ENCODE data around the genes PLPP6, JAK2, INSL4, RIC1 and MLANA.

GRCh38 chr9:2875904-2876235 lies 32.0 kb upstream of the PUM3 start:
- PRO-cap, 6 experiments, result no peak in any of the 6 experiments
- RAMPAGE, long total RNA, 2 experiments, result no peak in any of the 2 experiments
- RRBS, result no CpG with 5 or more reads among the region's 8 CpGs

DNA sequence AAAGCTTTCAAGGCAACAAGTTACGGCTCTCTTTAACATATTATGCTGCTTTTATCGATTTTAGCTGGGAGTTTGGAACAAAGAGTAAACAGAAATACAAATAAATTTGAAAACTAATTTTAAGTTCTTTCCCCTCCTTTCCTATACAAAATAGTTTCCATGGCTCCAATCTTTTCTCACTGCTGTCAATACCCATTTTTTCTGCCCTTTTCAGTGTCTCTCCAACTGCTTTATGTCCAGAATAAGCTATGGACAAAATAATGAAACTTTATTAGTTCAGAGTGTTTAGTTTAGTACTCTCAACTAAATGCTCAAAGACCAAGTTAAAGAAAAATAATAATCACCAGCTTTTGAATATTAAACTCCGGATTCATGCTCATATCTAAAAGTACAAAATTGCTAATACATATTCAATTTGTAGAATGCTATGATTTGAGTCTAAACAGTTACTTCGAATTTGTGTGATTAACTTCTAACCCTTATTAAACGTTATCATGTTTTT lies 39.4 kb downstream of the RFX3 start:
- PRO-cap, 6 experiments, result no peak in any of the 6 experiments
- RAMPAGE, long total RNA, 2 experiments, result no peak in any of the 2 experiments
- RRBS, result no CpG with 5 or more reads among the region's 5 CpGs

DNA sequence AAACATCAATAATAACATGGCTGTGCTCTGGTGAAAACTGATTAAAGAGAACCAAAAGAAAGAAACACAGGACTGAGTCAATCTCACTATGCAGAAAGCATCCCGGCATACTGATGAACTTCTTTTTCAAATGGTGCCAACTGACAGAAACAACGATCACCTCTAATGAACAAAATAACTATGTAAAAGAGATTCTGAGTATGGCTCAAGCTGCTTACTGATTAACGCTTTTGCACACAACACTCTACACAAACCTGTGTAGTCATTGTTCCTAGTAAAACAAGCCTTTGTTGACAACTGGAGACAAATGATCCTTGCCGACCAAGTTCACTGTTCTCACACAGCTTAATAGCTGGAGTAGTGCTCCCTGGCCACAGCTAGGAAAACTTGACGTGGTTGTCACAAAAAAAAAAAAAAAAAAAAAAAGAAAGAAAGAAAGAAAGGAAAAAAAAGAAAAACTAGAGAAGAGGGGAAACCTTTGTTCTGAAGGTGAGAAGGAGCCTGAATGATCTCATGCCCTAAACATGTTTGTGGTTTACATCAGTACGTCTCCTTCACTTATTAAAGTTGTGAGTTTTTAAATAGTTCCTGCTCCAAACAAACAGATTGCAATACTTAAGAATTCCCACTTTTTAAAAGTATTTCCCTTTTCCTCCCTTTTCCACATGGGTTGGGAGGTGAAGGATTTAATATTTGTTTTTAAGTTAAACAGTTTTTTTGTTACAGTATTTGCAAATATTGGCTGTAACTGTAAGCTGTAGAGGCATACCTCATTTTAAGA lies 63.9 kb downstream of the GLIS3 start:
- PRO-cap, 6 experiments, result no peak in any of the 6 experiments
- RAMPAGE, long total RNA, 2 experiments, result no peak in any of the 2 experiments
- RRBS, result no CpG with 5 or more reads among the region's 6 CpGs

GRCh38 chr9:4492738-4493214 lies 2.5 kb downstream of the SLC1A1 start:
- PRO-cap, 6 experiments, result no peak in any of the 6 experiments
- RAMPAGE, long total RNA, 2 experiments, result no peak in any of the 2 experiments
- RRBS, result no CpG with 5 or more reads among the region's 5 CpGs

GRCh38 chr9:4583919-4584436 lies 78.1 kb upstream of the PLPP6 start:
- PRO-cap, 6 experiments, result no peak in any of the 6 experiments
- RAMPAGE, long total RNA, 2 experiments, result no peak in any of the 2 experiments

- PRO-cap, 6 experiments, result no peak in any of the 6 experiments
- RAMPAGE, long total RNA, 2 experiments, result no peak in any of the 2 experiments
- RRBS, result no CpG with 5 or more reads among the region's 7 CpGs
Measured at GRCh38 chr9:4584490-4585588, 77.3 kb upstream of the PLPP6 start.

- PRO-cap, 6 experiments, result no peak in any of the 6 experiments
- RAMPAGE, long total RNA, 2 experiments, result no peak in any of the 2 experiments
- RRBS, result no CpG with 5 or more reads among the region's 16 CpGs
Measured at GRCh38 chr9:4606068-4606445, 56.0 kb upstream of the PLPP6 start.

DNA sequence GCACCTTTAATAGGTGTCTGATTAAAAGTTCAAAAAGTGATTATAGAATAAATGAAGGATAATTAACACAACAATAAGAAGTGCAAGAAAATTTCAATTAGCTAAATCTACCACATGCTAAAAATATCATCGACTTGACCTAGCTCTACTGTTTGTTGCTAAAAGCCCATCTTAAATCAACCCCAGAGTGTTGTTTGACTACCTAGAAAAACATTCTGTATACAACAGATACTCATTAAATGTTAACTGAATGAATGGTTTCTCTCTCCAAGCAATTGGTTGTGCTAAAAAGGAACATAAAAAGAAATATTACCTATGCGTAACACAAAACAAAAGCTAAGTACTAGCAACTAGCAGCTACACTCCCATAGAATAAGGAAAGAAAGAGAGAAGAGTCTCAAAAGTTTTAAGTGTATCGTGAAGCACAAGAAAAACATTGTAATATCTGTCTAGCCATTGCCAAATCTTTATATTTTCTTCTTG lies 5.5 kb upstream of the PLPP6 start:
- PRO-cap, 6 experiments, result no peak in any of the 6 experiments
- RAMPAGE, long total RNA, 2 experiments, result no peak in any of the 2 experiments
- RRBS, result no CpG with 5 or more reads among the region's 3 CpGs

GRCh38 chr9:4662074-4663103 lies at the start of gene PLPP6:
TSS of gene PLPP6 (plus strand) at chr9:4662294.
- PRO-cap, 6 experiments, result peak in 6 of 6 experiments; most common plus-strand start chr9:4662317 (in 3); most common minus-strand start chr9:4662285 (in 3)
- RAMPAGE, long total RNA, 2 experiments, result no peak in any of the 2 experiments
- RRBS, result 6% methylated on average over 28 of the region's 74 CpGs

DNA sequence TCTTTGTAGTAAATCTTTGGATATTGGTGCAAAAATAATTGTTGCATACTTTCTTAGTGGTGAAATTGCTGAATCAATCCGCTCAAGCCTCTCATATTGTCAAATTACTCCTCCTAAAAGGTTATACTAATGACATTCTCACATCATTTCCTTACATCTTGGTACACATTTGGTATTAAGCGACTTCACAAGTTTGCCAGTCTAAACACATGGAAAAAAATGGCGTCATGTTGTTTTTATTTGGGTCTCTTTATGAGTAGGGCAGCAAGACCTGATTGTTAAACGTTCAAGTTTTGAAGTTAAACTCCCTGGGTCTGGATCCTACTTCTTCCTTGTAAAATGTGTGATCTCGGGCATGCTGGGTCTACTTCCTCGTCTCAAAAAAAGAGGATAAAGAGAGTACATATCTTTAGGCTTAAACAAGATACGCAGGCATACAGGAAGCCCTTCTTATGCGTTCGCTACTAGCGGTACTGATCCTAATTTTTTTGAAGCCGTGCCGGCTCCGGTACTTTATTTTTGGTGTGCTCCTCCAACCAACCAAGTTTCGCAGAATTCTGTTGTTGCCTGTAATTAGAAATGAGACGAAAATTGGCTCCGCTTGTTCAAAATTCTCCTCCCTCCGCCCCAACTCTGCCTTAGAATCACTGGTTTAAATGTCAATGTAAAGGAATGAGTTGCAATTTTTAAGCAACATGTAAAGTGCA lies 617 bp upstream of the CDC37L1 start:
- PRO-cap, 6 experiments, result no peak in any of the 6 experiments
- RAMPAGE, long total RNA, 2 experiments, result no peak in any of the 2 experiments
- RRBS, result no CpG with 5 or more reads among the region's 17 CpGs

DNA sequence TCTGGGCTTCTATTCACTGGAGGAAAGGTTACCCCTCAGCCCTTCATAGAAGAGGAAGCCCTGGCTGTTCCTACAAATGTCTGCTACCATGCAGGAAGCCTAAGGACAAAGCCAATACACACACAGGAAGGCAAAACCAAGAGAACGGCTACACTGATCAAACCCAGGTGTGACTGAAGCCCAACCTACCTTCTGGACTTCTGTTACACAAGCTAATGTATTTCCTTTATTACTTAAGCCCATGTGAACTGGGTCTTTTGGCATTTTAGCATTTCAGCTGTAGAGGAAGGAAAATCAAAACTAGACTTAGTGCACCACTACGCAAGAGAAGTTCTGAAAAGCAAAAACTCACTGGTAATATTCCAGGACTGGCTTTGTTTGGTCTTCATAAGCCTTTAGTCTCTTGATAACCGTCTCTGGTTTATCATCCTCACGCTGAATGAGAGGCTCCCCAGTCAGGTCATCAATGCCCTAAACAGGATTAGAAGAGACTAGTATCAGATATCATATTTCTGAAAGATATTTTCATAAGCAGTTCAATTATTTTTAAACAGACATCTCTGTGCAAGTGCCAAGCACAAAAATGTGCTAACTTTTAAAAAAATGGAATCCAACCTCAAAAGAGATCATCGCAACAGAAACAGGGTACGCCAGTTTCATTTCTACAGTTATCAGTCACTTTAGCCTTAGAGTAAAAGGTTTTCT lies 22.8 kb downstream of the AK3 start:
- PRO-cap, 6 experiments, result no peak in any of the 6 experiments
- RAMPAGE, long total RNA, 2 experiments, result no peak in any of the 2 experiments
- RRBS, result no CpG with 5 or more reads among the region's 6 CpGs

DNA sequence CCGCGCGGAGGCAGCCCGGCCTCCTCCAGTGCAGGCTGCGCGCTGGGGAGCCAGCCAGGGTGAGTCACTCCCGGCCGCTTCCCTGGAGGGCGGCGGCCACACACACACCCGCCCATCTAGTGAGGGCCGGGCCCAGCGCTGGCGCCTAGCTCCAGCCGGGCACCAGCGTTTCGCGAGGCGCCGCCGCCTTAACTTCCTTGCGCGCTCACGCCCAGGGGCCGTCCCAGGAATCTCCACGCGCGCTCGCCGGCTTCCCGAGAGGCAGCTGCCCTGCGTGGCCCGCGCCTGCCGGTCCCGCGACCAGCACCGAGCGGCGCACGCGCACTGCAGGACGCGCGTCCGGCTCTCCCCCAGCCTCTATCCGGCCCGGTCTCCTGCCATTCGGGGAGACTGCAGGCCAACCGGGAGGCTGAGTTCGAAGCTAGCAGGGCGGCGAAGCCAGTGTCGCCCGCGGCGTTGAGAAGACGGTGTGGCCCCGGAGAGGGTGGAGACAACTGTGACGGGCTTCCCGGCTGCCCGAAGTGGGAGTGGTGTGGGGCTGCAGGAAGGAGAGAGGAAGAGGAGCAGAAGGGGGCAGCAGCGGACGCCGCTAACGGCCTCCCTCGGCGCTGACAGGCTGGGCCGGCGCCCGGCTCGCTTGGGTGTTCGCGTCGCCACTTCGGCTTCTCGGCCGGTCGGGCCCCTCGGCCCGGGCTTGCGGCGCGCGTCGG lies at the start of gene JAK2:
Gene JAK2, plus strand, starts transcription at position 566 of the 710 bp plus-strand sequence.
- PRO-cap, 6 experiments, result peak in 6 of 6 experiments; most common plus-strand start position 380 of the sequence (in 4); most common minus-strand start position 498 of the sequence (in 5)
- RAMPAGE, long total RNA, 2 experiments, result start-site peak on the plus strand in 2 of 2 experiments, centred at positions 310 to 335 of the sequence, 18 to 20 reads per replicate
- RRBS, result 1% methylated on average over 62 of the region's 86 CpGs

DNA sequence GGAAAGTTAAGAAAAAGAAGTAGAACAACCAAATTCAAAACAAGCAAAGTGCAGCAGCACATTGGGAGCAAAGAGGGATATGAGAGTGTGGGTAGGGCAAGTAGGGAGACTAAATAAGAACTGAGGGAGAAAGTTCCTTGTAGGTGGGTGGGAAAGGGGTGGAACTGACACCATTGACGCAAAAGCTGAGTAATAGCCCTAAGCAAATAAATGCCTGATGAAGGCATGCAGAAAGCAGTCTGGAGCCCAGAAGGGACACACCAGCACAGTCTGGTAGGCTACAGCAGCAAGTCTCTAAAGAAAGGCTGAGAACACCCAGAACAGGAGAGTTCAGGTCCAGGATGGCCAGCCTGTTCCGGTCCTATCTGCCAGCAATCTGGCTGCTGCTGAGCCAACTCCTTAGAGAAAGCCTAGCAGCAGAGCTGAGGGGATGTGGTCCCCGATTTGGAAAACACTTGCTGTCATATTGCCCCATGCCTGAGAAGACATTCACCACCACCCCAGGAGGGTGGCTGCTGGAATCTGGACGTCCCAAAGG lies at the start of gene INSL4:
Gene INSL4, plus strand, starts transcription at position 237 of the 538 bp plus-strand sequence.
- PRO-cap, 6 experiments, result no peak in any of the 6 experiments
- RAMPAGE, long total RNA, 2 experiments, result no peak in any of the 2 experiments
- RRBS, result no CpG with 5 or more reads among the region's 4 CpGs

DNA sequence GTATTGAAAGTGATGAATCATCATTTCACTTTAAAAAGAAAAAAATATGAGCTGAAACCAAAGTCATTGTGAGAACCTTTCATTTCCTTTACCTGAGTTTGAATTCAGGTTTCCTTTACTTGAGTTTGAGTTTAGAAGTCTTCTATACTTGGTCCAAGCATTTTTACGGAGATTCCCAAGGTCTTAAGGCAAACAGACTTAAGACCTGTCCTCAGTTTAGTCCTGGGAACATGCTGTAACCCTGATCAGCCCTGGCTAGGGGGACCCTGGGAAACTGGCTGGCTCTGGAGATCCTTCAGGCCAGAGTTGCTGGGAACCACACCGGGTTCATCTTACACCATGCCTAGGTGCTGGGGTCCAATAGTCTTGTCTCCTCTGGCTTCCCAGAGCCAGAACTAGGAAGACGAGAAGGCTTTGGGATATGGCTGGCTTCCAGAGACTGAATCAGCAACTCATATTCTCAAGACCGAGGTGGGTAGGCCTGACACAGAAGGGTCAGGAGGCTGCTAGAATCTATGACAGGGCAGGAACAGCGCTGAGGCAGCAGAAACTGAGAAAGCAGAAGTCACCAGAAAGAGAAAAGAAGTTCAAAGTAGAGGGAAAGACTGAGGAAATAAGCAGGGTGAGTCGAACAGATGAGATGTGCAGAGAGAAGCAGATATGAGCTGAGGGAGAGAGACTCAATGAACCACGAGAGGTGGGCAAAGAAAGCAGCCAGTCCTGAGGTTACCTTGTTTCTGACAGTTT lies 16.3 kb upstream of the PDCD1LG2 start:
- PRO-cap, 6 experiments, result no peak in any of the 6 experiments
- RAMPAGE, long total RNA, 2 experiments, result no peak in any of the 2 experiments
- RRBS, result no CpG with 5 or more reads among the region's 7 CpGs

DNA sequence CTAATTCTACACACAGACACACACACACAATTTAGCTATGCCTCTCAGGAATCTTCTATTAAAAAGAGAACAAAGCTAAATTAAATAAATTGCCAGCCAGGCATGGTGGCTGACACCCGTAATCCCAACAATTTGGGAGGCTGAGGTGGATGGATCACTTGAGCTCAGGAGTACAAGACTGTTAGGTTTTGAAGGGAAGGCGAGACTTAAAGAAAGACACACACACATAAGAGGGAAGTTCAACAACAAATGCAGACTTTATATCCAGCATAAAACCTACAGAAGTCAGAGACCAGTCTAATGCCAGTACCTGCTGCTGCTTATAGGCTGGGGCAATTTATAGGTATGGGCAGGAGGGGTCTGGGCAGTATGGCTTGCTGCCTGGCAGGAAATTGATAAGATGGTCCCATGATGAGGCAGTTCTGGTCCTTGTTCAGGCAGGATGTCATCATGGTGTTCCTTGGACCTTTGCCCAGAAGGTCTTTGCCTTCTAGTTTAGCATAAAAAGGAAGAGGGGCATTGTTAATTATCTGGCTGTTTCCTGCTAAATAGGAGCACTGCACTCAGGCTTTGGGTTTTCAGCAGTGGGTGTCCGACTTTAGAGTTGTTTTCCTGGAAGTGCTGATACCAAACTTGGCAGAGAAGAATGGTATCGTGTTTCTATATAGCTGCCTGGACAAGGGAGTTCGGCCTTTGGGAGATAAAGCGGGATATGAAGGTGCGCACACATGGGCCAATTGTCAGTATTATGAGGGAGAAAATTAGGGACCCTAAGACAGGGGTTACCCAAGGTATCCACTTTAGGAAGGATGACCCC lies 10.4 kb upstream of the PDCD1LG2 start:
- PRO-cap, 6 experiments, result peak in 3 of 6 experiments; most common plus-strand start position 573 of the sequence (in 2); most common minus-strand start position 312 of the sequence (in 1)
- RAMPAGE, long total RNA, 2 experiments, result no peak in any of the 2 experiments
- RRBS, result no CpG with 5 or more reads among the region's 7 CpGs

DNA sequence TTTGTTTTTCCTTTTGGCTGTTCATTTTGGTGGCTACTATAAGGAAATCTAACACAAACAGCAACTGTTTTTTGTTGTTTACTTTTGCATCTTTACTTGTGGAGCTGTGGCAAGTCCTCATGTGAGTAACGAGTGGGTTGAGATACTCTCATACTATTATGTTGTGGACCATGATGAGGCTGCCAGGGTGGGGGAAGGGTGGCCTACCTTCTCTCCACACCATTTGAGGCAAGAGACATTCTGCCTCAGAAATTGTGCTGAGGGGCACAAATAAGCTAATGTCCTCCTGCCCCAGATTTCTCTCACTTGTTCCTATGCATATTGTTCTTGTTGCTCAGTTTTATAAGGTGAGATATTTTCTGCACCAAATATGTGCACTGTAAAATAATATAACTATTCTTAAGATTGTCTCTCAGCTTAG lies 362 bp downstream of the PDCD1LG2 start:
- PRO-cap, 6 experiments, result no peak in any of the 6 experiments
- RAMPAGE, long total RNA, 2 experiments, result no peak in any of the 2 experiments
- RRBS, result no CpG with 5 or more reads among the region's 1 CpG

DNA sequence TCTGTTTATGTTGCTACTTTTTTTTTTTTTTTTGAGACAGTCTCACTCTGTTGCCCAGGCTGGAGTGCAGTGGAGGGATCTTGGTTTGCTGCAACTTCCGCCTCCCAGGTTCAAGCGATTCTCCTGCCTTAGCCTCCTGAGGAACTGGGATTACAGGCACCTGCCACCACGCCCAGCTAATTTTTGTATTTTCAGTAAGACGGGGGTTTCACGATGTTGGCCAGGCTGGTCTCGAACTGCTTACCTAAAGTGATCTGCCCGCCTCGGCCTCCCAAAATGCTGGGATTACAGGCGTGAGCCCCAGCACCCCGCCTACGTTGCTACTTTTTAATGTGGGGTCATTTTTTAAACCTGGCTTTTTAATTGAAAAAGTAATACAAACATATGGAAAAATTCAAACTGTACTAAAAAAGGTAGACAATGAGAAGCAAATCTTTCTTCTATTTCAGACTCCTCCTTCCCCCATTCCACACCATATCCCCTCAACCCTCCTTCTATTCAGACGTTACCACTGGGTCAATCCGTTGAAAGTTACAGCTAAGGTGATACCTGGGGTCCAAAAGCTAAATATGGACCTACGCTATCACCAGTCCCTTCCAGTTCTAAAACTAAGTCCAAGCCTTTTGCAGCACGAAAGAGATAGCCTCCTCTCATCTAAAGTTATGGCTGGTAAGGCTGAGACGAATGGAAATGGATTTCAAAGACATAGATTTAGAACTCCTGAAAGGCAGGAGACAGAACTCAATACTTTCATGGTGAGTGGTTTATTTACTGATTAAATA lies 1.0 kb upstream of the RIC1 start:
- PRO-cap, 6 experiments, result no peak in any of the 6 experiments
- RAMPAGE, long total RNA, 2 experiments, result no peak in any of the 2 experiments
- RRBS, result no CpG with 5 or more reads among the region's 16 CpGs

DNA sequence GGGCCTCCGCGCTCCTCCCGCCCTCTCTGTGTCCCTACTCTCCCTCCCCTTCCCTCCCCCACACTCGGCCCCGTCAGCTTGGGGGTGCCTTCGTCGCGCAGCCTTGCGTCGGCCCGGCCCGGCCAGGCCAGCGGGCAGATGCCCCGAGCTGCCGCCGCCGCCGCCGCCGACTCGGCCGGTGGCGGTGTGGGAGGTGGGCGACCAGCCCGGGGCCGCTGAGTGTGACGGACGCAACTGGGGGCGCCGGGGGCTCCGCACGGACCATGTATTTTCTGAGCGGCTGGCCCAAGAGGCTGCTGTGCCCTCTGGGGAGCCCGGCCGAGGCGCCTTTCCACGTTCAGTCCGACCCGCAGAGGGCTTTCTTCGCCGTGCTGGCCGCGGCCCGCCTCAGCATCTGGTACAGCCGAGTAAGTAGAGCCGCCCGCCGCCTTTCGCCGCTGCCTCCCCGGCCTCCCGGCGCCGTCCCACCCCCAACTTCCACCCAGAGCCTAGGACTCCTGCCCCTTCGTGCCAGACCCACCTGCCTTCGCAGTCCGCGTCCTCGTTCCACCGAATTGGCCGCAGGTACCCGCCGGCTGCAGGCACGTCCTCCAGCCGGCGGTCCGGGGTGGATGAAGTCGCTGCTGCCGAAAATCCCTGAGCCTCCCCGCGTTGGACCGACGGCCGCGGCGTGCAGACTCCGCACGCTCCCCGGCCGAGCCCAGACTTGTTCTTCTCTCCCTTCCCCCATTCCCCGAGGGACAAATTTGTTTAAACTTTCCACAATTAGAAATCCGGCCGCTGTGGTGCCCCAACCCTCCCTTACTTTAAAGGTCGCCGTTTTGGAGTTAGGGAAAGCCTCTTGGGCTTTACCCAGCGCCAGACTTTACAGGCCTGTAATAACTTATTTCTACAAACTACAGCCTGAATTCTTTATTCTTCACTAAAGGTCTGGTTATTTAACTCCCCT lies at the start of gene RIC1:
Gene RIC1, plus strand, starts transcription at position 61 of the 949 bp plus-strand sequence.
- PRO-cap, 6 experiments, result peak in 6 of 6 experiments; most common plus-strand start position 63 of the sequence (in 6); most common minus-strand start position 681 of the sequence (in 2)
- RAMPAGE, long total RNA, 2 experiments, result start-site peak on the minus strand in 2 of 2 experiments, centred at positions 680 to 701 of the sequence, 11 to 38 reads per replicate
- RRBS, result under 1% methylated on average over 34 of the region's 86 CpGs

- PRO-cap, 6 experiments, result no peak in any of the 6 experiments
- RAMPAGE, long total RNA, 2 experiments, result no peak in any of the 2 experiments
- RRBS, result no CpG with 5 or more reads among the region's 9 CpGs
Measured at GRCh38 chr9:5844544-5845120, 11.7 kb upstream of the ERMP1 start.

DNA sequence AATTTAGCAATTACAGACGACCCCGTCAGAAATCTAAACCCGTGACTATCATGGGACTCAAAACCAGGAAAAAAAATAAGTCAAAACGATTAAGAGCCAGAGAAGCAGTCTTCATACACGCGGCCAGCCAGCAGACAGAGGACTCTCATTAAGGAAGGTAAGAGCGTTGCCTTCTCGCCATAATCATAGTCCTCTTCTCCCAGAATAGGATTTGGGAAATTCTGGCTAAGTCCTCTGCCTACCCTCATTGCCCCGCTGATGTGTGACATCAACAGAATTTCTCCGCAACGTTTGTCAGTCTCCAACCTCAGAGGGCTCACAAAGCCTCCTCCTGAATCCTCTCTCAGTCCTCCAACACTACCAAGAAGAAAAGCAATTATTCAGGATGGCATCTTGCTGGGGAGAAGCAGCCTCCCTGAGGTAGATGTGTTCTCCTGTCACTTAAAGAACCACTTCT lies at the start of gene MLANA:
Gene MLANA, plus strand, starts transcription at position 110 of the 457 bp plus-strand sequence.
- PRO-cap, 6 experiments, result no peak in any of the 6 experiments
- RAMPAGE, long total RNA, 2 experiments, result no peak in any of the 2 experiments
- RRBS, result no CpG with 5 or more reads among the region's 11 CpGs

Data from heart left ventricle (tissue), 7 donors.